SEM (cell line): ENCODE data around the gene DHX38.

DNA sequence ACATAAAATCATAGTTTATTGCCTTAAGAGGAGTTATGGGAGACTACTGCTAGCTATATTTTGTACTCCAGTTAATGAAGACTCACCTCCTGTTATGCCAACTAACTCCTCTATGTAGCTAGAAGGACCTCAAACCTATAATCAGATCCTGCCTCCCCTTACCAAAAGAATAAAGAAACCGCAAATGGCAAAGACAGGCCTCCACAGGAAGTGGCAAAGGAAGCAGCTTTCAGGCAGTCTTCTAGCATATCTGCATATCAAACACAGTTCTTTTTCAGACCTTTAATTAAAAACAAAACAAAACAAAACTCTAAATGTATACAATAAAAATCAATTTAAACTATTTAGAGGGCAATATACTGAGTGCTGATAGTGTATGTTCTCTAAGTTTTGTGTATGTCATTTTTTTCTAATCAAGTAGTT is 2.8 kb downstream of the ZNF821 start:
- PRO-cap, result no peak

- PRO-cap, result bidirectional peak, plus-strand start at chr16:71895992, minus-strand start at chr16:71895966; unidirectional peak, minus-strand start at chr16:71896180
Measured at GRCh38 chr16:71895649-71896348, 468 bp downstream of the IST1 start.

GRCh38 chr16:71938402-71939013 is 43.2 kb downstream of the IST1 start:
- PRO-cap, result no peak

DNA sequence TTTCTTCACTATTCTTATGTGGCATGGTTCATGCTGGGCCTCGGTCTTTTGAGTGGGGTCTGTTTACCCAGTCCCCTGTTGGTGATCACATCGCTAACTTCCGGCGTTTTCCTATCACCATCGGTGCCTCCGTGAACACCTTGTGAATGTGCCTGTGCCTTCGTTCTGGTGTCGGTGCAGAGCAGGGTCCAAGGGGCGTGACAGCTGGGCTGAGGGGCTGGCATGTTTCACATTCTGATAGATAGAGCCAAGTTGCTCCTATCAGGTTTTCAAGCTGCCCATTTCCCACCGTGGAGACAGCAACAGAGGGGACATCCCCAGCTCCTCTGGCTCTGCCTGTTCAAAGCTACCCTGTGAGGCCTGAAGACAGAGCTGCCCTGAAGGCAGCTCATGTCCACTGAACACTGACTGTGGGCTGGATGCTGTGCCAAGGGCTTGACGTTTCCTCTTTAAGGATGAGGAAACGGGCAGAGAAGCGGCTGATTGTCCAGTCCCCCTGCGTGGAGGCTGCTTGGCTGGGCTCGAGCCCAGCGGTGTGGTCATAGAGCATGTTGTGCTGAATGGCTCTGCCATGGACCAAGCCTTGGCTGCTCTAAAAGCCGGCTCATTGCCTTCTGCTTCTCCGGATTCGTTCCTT is 17.0 kb downstream of the DHODH start:
- PRO-cap, result no peak

- PRO-cap, result no peak
Measured at GRCh38 chr16:72060329-72061121, 2.5 kb upstream of the HPR start.

- PRO-cap, result no peak
Measured at GRCh38 chr16:72091093-72091612, 2.3 kb downstream of the TXNL4B start.

DNA sequence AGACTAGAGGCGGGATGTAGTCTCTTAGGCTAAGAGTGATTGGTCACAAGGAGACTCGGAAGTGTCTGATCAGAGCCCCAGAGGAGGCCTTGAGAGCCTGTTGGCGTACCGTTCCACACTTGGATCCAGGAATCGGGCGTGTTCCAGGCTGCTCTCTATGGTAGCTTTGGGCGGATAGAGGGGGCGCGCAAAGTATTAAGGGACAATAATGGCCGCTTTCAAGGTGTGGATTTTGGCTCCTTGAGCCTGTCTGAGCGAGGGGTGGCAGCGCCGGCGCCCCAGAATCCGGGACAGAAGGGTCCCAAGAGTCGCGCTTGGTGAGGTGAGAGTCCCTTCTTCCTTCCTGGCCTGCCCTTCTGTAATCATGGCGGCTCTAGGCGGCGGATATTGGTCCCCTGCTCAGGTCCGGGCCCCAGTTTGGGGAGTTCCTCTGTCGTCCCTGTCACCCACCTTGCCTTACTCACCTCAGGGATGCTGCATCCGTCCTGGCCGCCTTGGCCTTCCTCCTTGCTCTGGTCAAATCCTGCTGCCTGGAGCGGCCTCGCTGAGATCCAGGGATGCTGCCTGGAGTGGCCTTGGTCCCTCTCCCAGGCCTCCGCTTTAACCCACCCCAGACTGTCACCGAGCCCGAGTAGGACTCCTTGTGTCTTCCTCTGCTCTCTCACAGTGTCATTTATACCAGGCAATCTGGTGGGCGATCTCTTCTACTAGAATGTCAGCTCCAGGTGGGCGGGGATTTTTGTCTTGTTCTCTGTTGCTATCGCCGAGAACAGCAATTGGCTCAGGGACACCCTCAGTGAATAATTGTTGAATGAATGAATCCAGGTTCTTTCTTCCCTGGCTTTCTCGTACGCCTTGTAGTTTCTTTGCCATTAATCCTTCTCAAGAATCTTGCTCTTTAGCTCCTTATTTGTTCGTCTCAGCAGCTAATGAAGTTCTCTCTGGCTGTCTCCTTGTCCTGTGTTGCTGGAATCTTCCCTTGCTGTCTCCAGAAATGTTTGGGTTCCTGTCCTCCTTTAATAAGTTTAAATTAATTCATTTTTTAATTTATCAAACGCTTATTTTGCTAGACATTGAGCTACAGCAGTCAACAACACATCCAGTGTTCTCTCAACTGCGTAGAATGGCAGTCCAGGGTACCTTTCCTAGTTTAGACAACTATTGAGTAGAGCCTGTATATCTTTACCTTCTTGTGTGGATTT is at the start of gene DHX38:
TSS of gene DHX38 (plus strand) at position 118 of the 1,202 bp plus-strand sequence.
- PRO-cap, result bidirectional peak, plus-strand start at position 118 of the sequence, minus-strand start outside the sequence; unidirectional peak, minus-strand start at position 645 of the sequence

DNA sequence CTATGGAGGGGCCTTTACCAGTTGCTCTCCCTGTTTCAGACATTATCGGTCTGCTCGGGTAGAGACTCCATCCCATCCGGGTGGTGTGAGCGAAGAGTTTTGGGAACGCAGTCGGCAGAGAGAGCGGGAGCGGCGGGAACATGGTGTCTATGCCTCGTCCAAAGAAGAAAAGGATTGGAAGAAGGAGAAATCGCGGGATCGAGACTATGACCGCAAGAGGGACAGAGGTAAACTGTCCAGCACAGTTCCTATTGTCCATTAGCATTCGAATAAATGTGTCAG is 3.1 kb downstream of the DHX38 start:
- PRO-cap, result no peak

GRCh38 chr16:72664274-72665460 is 383.3 kb downstream of the ZFHX3 start:
- PRO-cap, result bidirectional peak, plus-strand start at chr16:72664482, minus-strand start at chr16:72664495; bidirectional peak, plus-strand start at chr16:72665182, minus-strand start at chr16:72664970

DNA sequence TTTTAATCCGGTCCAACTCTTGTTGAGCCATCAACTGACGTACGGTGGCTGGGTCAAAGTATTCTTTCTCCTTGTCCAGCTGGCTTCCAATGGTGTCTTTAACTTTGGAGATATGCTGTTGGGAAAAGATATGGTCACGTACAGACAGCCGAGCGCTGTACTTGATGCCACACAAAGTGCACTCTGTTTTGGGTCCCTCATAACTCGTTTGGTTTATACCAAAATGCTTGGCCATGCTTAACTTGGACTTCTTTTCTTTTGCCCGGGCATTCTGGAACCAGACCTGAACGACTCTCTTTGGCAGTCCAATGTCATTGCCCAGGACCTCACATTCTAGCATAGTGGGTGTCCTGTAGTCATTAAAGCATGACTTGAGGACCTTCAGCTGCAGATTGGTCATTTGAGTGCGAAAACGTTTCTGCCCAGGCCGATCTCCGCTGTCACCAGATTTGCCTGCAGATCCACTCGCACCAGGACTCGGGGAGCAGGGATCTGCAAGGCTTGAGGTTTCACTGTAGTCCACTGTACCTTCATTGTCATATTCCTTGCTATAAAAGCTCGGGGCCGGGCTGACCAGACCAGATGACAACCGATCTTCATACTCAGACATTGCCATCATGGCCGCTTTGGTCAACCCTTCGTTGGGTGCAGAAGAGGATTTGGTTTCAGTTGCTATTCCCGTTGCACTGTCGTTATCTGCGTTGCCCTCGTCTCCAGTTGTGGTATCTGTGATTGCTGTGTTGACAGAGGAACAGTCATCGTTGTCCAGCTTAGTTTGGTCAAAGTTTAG is 254.3 kb downstream of the ZFHX3 start:
- PRO-cap, result no peak

DNA sequence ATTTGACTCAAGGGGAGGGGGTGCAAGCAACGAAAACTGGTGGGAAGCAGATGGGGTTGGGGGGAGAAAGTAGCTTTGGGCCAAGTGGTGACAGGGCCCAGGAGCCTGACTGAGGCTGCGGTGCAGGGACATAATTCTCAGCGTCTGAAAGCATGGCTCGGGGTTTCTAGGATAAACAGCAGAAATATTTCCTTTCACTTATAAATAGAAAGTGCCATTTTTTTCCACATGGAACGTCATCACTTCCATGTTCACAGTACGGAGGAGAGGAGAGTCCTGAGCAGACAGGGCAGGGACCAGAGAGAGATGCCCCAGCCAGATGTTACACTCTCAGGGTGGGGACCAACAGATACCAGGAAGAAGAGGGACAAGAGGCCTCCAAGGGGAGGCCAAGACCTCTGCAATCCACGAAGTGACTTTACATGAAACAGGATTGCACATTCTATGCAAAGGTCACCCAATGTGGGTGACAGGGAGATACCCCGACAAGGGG is 197.0 kb downstream of the ZFHX3 start:
- PRO-cap, result no peak

DNA sequence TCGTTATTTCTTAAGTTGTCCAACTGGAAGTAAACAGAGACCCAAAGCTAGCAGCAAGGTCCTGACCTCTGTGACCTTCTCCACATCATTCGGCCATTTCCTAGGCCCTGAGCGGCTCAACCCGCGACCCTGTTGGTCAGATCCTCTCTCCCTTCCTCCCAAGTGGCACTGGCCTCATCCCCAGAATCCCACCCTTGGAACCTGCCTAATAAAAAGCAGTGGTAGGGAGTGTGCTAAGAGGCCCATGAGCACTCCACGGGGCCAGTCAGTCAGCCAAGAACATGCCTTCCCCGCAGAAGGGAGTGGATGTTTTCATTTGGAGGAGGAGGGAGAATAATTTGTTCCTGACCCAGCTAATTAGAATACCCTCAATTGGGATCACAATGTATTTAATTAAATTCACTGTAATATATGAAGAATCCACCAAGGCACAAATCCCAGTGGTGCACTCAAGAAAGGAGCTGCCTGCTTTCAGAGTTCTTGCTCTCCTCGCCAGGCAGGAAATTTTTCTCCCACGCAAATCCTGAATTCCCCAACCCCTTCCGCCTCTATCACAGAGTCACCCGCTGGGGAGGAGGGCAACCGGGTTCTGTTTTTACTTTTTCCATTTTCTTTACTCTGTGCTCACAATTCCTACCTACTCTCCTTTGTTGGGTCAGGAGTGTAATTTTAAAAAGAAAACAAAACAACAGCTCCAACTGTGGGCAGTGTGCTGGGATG is 153.5 kb downstream of the ZFHX3 start:
- PRO-cap, result no peak

- PRO-cap, result no peak
Measured at GRCh38 chr16:72924917-72925593, 122.9 kb downstream of the ZFHX3 start.

DNA sequence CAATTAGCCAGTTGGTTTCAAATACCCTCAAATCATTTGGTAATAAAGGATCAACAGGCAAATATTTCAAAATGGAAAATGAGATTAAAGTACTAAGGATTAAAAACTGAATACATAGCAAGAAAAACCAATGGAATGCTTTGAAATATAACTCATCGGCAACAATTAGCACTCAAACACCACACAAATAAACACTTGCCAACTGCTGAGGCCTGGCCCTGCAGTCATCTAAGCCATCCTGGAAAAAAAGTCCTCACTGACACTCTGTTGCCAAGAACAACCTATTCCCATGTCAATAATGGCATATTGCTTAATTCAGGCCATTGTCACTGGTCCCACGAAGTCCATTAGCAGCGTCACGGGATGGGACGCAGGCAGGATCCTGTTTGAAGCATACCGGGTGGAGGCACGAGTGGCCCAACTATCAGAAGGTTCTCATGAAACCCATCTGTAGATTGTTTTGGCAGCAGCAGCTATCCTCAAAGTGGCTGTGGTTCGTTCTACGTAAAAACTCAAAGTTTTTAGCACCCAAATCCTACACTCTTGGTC is 91.8 kb downstream of the ZFHX3 start:
- PRO-cap, result no peak

DNA sequence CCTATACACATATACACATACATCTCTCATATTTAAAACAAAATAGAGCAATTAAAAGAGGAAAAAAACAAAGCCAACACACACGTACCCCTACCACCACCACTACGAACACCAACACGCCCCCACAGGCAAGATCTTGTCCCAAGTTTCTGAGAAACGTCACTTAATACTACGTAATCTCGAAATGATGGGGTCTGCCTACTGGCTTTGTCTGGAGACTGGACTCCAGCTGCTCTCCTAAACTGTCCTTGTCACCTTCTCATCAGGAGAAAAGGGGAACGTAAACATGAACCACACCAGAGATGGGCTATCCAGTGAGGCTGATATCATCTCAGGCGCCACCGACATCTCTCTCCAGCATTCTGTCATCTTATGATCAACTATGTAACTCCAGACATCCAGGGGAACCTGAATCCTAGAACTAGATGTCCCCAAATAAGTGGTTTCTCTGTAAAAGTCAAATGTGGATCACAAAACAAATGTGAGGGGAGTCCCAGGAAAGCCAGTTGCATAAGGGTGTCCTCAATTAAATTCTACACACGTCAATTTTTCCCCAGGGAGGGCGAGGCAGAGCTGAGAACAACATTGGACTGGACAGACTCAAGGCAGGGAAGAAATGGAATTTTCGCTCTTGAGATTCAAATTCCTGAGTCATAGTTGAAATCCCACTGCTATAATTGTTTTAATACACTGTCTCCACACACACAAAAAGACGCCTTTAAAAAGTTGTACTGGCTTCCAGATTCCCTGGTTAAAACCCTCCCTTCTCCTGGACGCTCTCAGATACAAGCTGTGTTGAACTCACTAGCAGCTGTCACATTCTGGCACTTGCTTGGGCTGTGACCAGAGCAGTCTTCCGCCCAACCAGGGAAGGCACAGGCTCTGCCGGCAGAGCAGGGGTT is 62.7 kb downstream of the ZFHX3 start:
- PRO-cap, result no peak

DNA sequence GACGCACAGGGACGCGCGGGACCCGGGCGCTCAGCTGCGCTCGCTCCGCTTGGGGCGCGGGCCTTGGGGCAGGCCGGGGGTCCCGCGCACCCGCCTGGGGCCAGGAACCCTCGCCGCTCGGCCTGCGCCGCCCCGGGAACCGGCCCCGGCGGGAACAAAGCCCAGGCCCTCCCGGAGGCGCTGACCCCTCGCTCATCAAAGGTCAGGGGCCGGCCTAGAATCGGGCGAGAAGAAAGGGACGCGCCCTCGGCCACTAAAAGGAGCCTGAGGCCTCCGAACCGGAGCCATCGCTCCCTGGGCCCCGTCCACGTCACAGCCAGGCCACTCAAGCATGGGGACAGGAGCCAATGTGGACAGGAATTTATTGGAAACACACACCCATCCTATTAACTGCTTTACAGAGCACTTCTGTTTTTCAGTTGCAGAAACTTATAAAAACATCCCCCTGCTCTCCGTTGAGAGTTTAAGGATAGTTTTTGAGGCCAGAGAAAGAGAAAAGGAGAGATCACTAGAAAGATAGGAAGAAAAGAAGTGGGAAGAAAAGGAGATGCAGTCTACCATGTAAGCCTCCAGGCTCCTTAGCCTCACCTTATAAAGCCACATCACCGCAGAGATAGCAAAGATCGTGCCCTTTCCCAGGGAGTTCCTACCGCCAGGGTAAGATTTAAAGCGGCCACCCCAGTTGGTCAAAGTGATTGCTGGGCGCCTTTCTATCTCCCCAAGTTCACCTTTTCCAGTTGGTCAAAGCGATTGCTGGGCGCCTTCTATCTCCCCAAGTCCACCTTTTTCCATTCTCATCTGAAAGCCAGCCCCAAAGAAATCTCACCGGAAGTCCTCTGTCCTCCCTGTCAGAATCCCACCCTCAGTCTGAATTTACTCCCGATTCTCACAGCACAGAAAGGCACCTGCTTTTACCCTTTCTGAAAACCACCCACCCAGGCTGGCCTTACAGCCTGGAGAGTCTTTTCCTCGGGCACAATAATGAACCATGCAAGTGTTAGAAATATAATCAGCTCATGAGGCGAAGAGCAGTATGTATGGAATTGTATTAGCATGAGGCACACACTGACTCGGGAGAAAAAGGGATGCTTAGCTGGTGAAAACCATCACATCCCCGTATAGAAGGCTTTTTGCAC is 797 bp upstream of the ZFHX3 start:
- PRO-cap, result no peak

DNA sequence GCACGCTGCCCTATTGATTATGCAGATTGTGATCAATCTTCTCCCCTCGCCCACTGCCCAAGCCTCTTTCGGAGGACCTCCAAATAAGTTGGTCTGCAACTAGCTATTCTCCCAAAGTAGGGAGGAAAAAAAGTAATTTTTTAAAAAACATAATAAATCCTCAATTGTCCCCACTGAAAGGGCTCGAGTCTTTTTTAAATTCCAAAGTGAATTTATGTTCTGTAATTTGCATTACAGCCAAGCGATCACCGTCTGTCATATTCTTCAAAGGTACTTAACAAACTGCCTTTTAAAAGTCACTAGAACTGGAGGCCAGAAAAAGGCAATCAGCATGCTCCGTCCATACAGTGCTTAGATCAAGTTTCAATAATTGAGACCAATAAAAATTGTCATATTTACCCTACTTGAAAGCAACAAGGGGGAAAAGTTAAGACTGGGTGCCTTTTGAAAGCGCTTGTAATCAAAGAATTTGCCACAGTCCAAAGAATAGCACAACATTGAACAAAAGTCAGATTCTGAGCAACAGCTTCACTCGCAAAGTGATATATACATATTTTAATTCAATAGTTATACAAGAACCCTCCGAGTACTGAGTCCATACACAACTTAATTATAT is 8.9 kb upstream of the ZFHX3 start:
- PRO-cap, result no peak

GRCh38 chr16:73062597-73062878 is 14.6 kb upstream of the ZFHX3 start:
- PRO-cap, result no peak

- PRO-cap, result no peak
Measured at GRCh38 chr16:73124046-73124728, 76.3 kb upstream of the ZFHX3 start.

DNA sequence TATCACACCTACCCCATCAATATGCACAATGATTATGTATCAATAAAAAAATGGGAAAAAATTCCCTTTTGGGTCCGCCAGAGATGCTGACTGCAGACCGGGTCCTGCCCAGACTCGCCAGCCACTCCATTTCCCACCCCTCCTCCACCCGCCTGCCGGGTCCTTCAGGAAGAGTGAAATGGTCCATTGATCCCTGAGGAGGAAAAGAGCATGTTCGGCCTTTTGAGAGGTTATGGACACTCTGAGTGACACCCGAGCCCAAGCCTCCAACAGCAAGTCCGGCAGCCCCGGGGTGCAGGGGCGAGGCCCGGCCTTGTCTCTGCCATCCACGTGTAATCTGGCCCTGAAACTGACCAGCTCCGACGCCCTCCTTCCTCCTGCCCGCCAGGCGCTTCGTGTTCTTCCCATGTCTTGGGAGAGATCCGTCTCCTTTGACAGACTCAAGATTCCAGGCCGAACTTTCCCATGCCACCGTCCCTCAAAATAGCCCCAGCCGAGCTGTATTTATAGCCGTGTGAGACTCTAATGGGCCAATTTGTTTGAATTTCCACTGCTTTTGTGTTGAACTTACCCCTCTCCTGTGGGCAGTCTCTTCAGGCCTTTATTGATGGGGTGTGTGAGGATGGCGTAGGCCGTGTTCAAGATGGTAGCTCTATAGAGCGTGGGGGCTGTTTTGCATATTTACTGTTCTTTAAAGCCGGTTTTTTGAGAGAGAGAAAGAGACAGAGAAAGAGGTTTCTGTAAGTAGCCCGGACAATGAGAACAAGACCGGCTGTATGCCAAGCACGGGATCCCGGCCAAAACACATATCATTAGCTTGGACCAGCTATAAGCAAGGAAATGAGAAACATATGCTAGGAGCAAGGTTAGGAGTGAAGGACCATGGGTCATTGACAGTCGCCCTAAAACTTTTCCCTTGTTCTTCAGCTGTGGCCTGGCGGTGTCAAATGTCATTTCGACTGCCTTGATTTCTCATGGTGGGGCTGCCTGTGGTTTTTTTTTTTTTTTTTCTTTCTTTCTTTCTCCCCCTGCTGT is 124.3 kb upstream of the ZFHX3 start:
- PRO-cap, result no peak